Measurements from ENCODE around the genes TMPRSS15 and GABPA.

- PRO-cap, 2 experiments: no peak in any of the 2 experiments
Measured at GRCh38 chr21:17613210-17613440, 424 bp upstream of the BTG3 start.

DNA sequence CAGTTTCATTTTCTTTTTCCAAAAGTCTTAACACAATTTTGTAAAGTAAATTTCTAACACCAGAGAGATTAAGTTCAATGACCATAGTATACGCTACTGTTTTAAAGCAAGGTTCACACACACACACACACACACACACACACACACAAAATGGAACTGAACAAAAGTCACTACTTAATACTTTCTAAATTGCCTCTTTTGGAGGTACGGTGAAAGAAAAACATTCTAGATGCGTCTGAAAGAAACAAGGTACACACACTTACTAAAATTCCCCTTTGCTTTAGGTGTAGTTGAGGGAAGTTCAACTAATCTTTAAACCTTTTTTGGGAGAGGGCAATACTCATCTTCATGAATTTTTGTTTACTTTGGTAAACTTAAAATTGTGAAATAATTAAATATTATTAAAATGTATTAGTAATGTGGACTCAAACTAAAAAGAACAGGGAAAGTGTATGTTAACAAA is 30.0 kb downstream of the C21orf91 start:
- PRO-cap, 2 experiments: no peak in any of the 2 experiments

DNA sequence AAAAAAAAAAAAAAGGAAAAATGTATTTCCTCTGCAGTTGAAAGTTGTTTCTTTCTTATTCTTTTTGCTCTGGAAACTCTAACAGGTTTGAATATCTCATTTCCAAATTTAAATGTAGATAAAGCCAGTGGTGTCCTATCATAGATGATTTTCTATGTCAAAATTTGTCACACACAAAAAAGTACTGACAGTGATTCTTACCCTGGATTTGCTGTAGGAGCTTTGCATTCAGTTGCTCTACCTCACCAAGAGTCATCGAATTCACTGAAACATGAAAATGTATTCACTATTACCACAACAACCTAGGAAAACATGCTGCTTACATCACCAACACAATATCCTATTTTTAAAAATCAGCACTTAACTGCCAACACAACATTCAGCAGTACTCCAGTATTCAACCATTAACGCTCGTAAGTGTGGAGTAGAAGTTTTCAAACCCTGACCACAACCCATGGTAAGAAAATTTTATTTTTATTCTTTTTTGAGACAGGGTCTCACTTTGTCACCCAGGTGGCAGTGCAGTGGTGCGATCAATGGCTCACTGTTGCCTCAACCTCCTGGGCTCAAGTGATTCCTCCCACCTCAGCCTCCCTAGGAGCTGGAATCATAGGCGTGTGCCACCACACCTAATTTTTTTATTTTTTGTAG is 24.0 kb downstream of the C21orf91 start:
- PRO-cap, 2 experiments: no peak in any of the 2 experiments

GRCh38 chr21:17799444-17799965 is 19.7 kb downstream of the C21orf91 start:
- PRO-cap, 2 experiments: no peak in any of the 2 experiments

DNA sequence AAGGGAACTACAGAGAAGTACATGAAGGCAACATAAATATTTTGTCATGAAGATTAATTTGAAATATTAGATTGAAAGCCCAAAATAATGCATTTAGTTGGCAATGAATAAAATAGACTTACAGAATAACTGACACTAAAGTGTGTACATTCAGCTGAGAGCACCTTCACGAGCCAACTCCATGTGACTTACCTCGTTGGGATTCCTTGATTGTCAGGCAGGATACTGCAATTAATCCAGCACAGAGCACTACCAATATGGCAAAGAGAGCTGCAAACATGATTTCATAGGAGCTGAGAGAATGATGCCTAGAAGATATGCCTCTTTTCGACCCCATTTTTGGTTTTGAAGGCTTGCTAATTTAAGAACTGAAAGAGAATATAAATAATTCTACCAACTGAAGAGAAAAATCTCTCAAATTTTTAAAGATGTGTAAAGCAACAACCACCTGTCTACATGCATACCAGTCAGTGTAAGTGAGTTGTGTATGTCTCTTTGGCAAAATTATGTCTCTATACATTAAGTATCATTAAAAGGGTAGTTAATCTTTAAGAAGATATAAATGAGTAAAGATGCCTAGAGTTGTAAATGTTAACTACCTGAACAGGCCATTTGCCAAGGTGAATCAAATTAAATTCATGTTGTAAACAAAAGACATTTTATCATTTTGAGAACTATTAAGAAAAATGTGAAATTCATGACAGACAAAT is at the start of gene TMPRSS15:
TSS of gene TMPRSS15 (minus strand) at position 500 of the 710 bp plus-strand sequence.
- PRO-cap, 2 experiments: no peak in any of the 2 experiments

- PRO-cap, 2 experiments: no peak in any of the 2 experiments
Measured at GRCh38 chr21:18758985-18759412, 355.4 kb upstream of the TMPRSS15 start.

- PRO-cap, 2 experiments: no peak in any of the 2 experiments
Measured at GRCh38 chr21:22950441-22950640, 1952.1 kb downstream of the NCAM2 start.

- PRO-cap, 2 experiments: no peak in any of the 2 experiments
Measured at GRCh38 chr21:23021164-23021633, 2023.0 kb downstream of the NCAM2 start.

- PRO-cap, 2 experiments: no peak in any of the 2 experiments
Measured at GRCh38 chr21:23968612-23969392, 1638.5 kb downstream of the MRPL39 start.

DNA sequence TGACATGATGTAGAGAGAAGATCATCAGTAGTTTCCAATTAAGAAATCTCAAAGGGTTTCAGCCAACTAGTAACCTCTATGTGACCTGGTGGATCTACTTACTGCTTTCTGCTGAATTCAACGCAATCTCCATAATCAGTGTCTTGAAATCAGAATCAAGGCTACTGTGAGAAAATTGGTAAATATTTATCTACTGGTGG is 872.7 kb downstream of the MRPL39 start:
- PRO-cap, 2 experiments: no peak in any of the 2 experiments

DNA sequence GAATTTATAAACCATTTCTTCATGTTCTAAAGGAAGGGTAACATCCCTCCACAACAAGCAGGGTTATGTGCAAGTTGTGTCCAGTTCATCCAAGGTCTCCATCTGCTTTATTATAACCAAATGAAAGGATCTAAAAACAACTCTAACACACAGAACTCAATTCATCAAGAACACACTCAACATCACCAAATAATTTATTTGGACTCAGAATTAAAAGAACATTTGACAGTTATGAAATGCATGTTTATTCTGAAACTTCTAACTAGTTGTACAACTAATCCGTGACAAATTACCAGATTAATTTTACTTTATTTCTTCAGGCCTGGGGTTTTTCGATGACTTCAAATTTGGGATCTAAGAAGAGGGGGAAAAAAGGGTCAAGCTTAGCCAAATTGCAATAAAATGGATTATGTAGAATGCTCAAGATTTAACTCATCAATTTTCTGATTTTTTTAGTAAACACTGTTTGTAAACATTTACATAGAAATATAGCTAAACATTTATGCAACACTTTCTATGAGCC is 10.3 kb downstream of the ATP5PF start:
- PRO-cap, 2 experiments: no peak in any of the 2 experiments

DNA sequence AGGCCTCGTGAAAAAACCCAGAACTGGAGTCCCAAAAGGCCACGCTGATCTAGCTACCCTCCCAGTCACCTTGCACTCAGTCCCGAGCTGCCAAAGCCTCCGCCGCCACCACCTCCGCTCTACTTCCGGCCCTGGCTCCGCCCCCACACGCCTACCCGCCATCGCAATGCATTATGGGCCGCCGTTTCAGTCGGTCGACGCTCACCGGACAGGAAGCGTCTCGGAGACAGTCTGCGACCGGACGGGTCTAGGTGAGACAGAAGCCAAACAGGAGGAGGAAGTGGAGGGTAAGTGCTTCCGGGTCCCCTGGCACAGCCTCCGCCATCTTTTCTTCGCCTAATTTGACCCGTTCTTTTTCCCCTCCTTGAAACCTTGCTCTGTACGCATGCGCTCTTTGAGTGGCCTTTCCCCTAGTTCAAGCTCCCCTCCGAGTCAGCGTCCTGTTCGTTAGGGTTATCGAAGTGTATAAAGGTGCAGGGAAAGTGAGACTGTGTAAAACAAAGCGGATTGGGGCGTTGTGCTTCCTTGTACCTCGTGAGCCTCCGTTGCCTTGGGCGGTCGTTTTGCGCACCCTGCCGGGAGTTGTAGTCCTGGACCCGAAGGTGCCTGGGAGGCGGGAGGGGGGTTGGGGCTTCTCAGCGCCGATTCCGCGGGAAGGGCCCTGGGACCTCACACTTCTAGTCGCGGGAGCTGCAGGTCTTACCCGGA is at the start of gene GABPA:
TSS of gene GABPA (plus strand) at position 189 of the 708 bp plus-strand sequence.
- PRO-cap, 2 experiments: peak in 2 of 2 experiments; most common plus-strand start position 189 of the sequence (in 1); most common minus-strand start position 121 of the sequence (in 2)

DNA sequence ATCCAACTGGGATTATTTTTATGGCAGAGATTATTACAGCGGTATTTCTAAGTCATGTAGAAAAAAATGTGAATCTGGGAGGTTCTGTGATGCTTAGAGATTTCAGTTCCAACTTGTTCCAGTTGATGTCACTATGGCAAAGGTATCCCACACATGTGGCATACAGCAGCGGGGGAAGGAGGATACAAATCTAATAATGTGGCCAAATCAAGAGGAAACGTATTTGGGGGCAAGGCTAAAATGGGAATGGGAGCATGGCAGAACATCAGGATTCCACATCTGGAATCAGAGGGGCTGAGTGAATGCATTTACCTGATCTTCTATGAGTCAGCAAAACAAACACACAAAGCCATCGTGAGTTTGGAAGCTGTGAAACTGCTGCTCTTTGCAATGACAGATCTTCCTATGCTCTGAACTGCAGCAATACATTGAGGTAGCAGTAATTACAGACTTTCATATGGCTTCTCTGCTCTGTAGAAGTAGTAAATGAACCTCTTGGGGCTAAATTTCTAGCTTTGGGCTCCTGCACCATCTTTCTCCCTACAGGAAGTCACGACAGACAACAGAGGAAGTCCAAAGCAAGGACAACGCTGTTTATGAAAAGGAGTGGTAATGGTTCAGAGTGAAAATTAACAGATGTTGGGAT is 55.5 kb downstream of the GABPA start:
- PRO-cap, 2 experiments: no peak in any of the 2 experiments

DNA sequence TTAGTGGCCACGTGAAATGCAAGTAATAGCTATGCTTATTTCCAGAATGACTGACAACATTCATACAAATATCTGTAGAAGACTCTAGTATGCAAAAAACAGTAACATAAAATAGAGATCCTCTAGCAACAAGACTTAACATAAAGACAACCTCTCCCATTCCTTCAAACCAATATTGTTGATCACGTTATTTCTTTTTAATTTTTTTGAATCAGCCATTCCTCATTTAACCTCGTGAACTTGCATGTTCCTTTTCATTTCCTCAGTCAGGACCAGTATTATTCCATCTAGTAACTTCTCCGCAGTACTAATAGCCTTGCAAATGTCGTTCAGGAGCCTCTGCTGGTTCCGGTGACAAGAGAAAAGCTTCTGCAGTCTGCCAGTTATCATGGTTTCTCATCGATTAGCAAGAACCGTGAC is 3.1 kb downstream of the APP start:
- PRO-cap, 2 experiments: peak in 2 of 2 experiments; most common plus-strand start position 335 of the sequence (in 2)

DNA sequence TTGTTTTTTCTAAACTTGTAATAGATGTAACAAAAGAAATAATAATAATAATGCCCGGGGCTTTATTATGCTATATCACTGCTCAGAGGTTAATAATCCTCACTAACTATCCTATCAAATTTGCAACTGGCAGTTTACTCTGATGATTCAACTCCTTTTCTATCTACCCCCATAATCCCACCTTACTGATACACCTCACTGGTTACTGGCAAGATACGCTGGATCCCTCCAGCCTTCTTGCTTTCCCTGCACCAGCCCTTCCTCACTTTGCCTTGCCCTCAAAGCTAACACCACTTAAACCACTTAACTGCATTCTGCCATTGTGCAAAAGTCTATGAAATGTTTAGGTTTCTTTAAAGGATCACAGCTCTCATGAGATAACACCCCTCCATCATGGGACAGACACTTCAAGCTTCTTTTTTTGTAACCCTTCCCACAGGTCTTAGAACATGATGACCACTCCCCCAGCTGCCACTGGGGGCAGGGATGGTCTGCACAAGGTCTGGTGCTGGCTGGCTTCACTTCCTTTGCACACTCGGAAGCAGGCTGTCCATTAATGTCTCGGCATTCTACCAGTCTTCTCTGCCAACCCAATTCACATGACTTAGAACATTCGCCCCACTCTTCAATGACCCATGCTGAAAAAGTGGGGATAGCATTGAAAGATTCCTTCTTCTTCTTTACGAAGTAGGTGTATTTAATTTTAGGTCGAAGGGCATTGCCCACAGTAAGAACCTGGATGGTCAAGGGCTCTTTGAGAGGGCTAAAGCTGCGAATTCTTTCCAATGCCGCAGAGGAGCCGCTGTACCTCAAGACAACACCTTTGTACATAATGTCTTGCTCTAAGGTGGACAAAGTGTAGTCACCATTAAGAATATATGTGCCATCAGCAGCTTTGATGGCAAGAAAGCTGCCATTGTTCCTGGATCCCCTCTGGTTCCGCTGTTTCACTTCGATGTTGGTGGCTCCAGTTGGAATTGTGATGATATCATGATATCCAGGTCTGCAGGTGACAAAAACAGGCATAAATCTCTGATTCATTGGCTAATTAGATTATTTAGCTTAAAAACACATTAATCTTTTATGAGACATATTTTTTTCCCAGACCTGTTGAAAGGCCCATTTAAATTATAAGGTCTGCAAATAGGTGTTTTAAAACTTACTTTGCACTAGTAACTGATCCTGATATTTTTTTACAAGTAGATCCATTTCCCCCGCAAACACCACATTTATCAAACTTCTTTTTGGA is 7.5 kb downstream of the ADAMTS1 start:
- PRO-cap, 2 experiments: no peak in any of the 2 experiments

DNA sequence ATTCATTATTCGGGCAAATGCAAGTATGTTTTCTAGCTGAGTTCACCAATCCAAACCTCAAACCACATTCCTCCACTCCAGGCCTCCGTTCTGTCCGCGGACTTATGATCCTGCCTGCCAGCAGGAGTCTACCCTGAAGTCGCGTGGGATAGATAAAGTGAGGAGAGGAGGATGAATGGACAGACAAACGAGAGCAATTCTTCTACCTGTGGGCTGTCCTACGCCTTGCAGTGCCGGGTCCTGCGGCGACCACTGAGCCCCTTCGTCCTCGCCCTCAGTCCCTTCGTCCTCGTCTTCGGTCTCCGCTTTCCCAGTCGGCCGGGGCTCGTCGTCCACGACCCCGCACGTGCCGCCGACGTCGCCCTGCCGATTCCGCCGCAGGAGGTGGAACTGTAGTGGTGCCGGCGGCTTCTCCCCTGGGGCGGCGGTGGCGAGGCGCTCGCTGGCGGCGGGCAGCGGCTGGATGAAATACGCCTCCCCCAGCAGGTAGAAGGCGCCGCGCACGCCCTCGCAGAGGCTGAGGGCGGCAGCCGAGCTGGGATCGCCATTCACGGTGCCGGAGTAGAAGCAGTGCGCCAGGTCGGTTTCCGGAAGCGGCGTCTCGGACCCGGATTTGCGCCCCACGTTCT is 1.1 kb downstream of the ADAMTS1 start:
- PRO-cap, 2 experiments: no peak in any of the 2 experiments

- PRO-cap, 2 experiments: no peak in any of the 2 experiments
Measured at GRCh38 chr21:26844648-26845233, 468 bp downstream of the ADAMTS1 start.

- PRO-cap, 2 experiments: peak in 1 of 2 experiments; most common plus-strand start chr21:26966511 (in 1); most common minus-strand start chr21:26965997 (in 1)
Measured at GRCh38 chr21:26965845-26966648, 841 bp downstream of the ADAMTS5 start.

DNA sequence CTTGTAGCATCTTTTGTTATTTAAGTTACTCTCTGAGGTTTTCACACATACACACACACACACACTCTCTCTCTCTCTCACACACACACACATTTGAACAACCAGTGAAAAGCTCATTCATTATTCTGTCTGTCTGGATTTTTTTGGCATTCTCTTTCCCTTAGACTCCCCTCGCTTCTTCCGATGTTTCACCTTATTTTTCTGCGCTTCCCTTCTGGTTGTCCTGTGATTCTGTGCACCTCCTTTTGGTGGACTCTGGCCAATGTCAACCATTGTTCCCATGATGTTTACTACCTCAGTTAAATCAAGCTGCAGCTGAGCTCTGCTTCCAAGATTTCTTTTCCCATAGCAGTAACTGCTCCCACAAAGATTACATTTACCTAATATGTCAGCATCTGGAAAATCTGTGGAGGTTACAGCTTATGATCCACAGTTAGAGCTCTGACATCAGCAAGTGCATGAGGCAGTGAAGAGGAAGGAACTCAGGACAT is 69.8 kb upstream of the ADAMTS5 start:
- PRO-cap, 2 experiments: no peak in any of the 2 experiments

DNA sequence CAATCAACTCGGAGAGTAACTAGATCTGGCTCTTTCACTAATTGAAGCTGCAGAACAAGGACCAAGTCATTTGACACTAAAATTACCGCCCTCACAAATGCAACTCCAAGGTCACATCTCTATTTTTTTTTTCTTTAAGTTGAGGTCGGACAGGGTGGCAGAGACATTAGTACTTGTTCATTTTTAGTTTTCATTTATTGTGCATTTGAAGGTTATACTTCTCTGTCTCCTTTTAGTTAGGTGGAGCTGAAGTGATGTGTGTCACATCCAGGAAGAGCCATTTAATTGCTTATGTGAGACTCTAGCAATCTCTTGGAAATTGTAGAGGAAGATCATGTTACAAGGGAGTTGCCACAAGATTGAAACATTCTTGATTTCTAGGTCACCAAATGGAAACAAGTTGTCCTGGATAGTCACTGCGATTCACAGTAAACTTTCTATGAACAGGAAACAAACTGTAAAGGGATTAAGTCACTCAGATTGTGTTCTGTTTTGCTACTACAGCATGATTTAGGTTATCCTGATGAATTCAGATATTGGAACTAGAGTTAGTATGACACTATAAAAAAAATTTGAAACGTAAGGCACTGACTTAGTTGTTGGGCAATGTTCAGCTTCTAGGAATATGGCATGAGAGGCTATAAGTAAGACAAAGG is 138.2 kb upstream of the ADAMTS5 start:
- PRO-cap, 2 experiments: no peak in any of the 2 experiments